Thoracic aorta endothelial cell (primary cell): Measurements from ENCODE around the gene NAALAD2.

GRCh38 chr11:86557966-86558620 lies 183.4 kb downstream of the CCDC81 start:
- CAGE, long polyA plus RNA = no peak

- CAGE, long polyA plus RNA = no peak
Observed at GRCh38 chr11:86578142-86578924, 203.6 kb downstream of the CCDC81 start.

DNA sequence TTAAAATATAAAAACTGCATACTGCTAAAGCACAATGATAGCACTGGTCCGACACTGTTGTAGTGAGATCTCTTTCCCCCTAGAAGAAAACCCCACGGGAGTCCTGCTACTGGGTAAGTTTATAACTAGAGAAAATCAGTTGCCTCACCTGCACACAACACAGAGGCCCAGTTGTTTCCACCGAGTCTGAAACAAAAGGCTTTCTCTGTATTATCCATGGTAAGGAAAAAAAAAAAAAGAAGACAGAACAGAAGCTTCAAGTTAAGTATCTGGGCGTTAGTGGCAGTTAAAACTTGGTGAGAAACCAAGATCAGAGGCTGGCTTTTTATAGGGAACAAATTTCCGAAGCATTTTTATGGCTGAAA lies 208.0 kb downstream of the CCDC81 start:
- CAGE, long polyA plus RNA = no peak

- CAGE, long polyA plus RNA = no peak
Observed at GRCh38 chr11:86592715-86593886, 207.2 kb upstream of the PRSS23 start.

GRCh38 chr11:86597102-86597786 lies 203.1 kb upstream of the PRSS23 start:
- CAGE, long polyA plus RNA = no peak

DNA sequence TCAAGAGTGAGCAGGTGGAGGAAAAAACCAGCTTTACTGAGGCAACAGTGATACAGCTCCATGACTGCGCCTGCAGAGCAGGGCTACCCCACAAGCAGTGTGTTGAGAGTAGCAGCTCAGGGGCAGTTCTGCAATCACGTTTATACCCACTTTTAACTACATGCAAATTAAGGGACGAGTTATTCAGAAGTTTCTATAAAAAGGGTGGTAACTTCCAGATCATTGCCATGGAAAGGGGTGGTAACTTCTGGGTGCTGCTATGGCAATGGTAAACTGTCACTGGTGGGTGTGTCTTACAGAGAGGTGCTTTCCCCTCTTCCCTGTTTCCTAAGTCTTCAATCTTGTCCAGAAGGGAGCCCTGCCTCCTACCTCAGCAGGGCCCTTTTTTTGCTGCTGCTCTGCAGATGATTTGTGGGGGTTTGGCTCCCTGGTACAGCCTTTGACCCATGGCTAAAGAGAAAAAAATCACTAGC lies 98.0 kb upstream of the PRSS23 start:
- CAGE, long polyA plus RNA = no peak

- CAGE, long polyA plus RNA = no peak
Observed at GRCh38 chr11:86800838-86801122, 438 bp downstream of the PRSS23 start.

DNA sequence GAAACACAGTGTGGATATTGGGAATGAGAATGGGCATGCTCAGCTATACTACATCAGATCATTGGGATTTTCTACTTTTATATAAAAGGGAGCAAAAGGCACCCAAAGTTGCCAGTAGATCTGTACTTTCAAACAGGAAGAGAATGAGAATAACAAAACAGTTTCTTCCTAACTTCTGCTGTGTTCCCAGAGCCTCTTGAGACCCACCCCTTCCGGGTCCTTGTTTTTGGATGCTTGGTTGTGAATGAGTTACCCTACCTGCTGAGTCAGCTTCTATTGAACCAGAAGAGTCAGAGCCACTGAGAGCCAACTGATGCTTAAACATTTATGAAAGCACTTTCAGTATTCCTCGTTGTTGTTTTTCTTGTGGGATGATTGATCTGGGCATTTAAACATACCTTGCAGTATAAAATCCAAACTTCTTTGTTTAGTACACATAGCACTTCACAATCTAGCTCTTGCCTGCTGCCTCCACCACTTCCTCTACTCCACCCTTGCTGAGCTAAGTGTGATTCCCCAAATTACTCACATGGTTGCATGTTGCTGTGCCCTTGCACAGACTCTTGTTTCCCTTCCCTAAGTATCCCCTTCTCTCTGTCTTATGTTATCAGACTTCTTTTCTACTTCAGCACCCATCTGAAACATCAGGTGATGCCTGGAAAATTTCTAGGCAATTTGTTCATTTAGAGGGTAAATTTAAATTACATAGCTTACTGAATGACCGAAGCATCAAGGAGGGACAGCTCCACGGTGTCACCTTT lies 5.6 kb downstream of the PRSS23 start:
- CAGE, long polyA plus RNA = no peak

DNA sequence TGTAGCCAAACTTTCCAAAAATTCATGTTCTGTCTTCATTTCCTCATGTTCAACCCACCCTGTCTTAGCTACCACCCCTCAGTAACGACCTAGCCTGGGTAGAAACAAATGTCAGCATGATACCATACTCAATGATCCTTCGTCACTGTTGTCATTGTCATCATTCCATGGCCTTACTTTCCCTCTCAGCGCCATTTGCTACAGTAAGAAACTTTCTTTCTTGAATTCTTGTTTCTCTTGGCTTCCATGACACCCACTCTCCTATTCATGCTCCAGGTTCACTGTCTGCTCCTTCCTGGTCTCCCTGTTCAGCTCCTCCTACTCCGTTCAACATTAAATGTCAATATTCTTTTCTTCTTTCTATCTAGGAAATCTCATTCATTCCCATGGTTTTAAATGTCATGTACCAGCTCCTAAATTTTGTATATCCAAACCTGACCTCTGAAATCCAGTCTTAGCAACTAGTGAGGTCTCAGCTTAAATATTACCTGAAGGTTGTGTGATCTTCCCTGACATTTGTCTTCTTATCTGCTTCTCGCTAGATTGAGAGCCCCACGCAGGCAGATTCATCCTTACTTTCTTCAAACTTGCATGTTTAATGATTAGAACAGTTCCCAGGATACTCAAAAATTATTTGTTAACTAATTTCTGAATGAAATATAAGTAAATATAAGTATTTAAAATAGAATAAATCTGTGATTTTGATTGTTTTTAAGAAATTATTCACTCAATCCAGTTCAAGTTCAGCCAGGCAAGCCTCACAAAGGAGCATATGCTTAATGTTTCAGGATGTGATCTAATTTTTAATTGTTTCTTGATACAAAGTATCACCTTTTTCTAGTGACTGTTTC lies 34.2 kb downstream of the FZD4 start:
- CAGE, long polyA plus RNA = no peak

- CAGE, long polyA plus RNA = no peak
Observed at GRCh38 chr11:86979039-86979521, 23.9 kb upstream of the FZD4 start.

DNA sequence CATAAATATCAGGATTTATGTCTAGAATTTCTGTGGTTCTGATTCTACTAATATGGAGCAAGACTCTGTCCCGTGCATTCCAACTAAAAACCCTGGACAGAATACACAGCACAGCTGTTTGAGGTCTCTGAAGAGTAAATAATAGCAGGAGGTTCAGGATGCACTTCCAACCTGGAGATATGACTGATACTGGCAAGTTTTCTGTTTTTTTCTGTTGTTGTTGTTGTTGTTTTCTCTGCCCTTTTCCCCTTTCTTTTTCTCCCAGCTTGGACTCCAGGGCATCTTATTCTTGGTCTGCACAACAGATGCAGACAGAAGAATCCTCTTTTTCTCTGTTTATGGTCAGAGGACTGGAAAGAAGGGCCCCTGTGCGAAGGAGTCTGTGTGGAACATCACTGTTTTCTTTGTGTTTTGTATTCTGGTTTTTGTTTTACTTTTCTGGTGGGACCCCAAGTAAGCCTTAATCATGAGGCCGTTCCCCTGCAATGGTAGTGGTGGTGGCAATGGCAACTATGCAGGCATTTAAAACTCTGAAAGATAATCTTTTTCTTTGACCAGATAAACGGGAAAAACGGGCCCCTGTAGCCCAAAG lies 142.1 kb downstream of the TMEM135 start:
- CAGE, long polyA plus RNA = no peak

DNA sequence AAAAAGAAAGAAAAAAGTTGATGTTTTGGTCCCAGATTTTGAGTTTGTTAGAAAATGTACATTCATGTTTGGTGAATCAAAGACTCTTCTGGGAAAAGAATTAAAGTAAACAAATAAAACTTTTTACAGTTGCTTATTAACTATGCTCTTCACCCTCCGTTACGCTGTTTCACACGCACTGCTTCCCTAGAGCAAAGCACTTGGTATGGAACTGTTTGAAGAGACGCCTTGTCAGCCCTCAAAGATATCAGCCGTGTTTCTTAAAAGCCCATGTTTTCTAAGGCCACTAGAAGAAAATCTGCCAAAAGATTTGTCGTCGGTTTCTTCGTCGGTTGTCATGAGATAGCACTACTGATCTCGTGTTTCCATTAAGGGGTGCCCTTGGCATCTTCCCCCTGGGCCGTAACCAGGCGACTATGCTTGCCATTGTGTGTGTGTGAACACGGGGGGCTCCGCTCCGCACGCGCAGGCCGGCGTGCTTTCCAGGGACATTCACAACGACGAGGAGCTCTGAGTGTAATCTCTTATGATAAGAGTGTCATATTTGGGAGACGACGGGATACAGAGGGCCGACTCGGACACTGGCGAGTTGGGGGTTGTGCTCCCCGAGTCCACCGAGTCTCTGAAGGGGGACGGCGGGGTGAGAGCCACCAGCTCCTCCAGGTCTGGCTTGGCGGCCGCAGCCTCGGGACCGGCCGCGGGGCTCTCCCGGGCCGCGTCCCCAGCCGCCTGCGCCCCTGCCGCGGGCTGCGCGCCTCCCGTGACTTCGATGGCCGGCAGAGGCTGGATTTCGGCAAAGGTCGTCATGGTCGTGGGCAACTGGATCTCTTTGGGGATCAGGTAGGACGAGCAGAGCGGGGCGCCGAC lies 170.8 kb upstream of the CTSC start:
- CAGE, long polyA plus RNA = no peak

GRCh38 chr11:89660239-89660570 lies 49.9 kb upstream of the TRIM77 start:
- CAGE, long polyA plus RNA = no peak

- CAGE, long polyA plus RNA = no peak
Observed at GRCh38 chr11:90095309-90095854, 9.6 kb downstream of the UBTFL1 start.

GRCh38 chr11:90134179-90135479 lies at the start of gene NAALAD2:
TSS of gene NAALAD2 (plus strand) at chr11:90134663.
- CAGE, long polyA plus RNA = no peak

- CAGE, long polyA plus RNA = no peak
Observed at GRCh38 chr11:92226619-92227790, 2.4 kb downstream of the FAT3 start.

- CAGE, long polyA plus RNA = no peak
Observed at GRCh38 chr11:92765733-92766637, 203.5 kb upstream of the MTNR1B start.

DNA sequence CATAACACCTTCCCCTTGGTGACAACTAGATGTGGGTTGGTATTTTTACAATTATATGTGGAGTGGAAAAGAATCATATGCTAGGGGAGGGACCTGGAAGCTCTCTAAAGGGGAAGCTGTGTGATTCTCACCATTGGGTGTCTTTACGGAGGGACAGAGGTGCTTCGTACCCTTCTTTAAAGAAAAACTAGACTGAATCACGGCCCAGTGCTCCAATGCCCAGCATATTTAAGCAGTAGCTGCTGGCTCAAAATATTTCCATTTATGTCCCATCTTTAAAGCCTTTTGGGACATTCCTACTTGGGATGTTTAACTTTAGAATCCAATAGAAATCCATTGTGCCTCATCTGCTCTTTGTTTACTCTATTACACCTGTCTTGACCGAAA lies 198.9 kb upstream of the MTNR1B start:
- CAGE, long polyA plus RNA = no peak

DNA sequence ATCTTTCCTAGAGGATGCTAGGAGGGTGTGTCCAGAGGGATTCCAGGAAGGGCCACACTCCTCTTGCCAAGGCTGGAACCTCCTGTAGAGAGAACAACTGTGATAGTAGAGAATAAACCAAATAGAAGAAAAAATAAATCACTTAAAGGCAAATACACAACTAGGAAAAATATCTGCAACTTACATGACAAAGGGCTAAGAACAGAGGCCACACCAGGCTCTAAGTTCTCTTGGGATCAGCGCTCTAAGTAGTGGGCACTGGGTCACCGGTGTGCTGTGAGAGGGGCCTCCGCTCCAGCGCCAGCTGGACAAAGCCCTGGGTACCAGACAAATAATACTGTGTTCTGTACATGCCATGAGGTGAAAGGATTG lies 64.0 kb downstream of the SMCO4 start:
- CAGE, long polyA plus RNA = no peak

GRCh38 chr11:93528117-93528576 lies 15.0 kb downstream of the SMCO4 start:
- CAGE, long polyA plus RNA = no peak